Mesenchymal stem cell of Wharton's jelly (primary cell): ENCODE data around the gene MAD2L1BP.

DNA sequence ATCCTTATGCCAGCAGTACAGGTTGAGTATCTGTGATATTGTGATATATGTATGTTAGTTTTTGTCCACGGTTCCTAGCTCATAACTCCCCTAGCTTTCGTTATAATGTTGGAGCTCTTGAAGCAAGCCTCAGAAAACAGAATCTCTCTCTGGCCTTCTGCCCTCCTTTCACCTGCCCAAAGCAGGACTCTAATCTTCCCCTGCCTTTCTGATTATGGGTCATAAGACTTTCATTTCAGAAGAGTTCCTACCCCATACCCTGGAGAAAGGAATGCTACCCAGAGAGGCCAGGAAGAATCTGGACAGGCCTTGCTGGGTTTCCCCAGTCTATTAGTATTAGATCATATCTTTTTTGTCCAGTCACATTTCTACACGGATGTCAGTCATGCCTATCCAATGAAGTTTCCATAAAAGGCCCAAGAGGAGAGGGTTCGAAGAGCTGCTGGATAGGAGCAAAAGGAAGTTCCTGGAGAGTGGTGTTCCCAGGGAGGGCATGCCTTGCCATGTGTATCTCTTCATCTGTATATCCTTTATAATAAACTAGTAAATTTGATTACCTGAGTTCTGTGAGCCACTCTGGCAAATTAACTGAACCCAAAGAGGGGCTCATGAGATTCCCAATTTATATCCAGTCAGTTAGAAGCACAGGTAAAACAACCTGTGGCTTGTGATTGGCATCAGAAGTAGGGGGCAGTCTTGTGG is 3.2 kb downstream of the POLH start:
- CAGE, long polyA plus RNA, result no peak

DNA sequence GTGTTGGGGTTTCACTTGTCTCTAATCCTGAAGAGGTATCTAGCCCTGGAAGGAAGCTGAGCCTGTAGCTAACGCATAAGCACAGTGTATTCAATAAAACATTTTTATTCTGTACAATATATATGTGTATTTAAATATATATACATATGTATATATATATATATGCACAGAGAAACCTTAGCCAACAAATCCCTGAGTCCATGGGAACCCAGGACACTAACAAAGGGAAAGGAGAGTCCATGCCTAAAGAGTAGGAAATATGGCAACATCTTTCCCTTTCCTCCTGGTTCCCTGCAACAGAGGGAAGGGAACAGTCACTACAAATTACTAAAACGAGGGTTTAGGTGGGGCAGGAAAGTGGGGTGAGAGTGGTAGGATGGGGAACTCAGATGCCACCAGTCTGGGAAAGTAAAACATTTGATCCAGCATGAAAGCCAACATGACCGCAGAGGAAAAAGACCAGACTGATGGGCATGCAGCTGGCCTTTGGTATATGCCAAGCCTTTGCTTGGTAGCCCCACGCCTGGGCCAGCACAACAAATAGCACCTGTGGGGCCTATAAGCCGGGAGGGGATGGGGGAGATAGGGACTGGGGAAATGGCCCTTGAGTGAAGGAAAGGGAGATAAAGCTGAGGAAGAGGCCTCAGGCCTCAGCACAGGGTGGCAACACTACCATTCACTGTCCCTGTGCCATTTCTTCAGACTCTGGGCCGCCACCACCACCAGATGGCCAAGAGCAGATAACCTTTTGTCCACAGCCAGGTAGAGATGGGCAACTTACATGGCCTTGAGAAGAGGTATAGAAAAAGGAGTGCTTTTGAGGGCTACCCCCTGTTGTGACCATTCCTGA is 8.4 kb downstream of the GTPBP2 start:
- CAGE, long polyA plus RNA, result no peak

GRCh38 chr6:43635388-43636566 is at the start of gene MAD2L1BP:
Gene MAD2L1BP, plus strand, starts transcription at chr6:43635840.
- CAGE, long polyA plus RNA, result no peak

- CAGE, long polyA plus RNA, result no peak
Measured at GRCh38 chr6:43668689-43669612, 18.6 kb downstream of the MRPS18A start.

DNA sequence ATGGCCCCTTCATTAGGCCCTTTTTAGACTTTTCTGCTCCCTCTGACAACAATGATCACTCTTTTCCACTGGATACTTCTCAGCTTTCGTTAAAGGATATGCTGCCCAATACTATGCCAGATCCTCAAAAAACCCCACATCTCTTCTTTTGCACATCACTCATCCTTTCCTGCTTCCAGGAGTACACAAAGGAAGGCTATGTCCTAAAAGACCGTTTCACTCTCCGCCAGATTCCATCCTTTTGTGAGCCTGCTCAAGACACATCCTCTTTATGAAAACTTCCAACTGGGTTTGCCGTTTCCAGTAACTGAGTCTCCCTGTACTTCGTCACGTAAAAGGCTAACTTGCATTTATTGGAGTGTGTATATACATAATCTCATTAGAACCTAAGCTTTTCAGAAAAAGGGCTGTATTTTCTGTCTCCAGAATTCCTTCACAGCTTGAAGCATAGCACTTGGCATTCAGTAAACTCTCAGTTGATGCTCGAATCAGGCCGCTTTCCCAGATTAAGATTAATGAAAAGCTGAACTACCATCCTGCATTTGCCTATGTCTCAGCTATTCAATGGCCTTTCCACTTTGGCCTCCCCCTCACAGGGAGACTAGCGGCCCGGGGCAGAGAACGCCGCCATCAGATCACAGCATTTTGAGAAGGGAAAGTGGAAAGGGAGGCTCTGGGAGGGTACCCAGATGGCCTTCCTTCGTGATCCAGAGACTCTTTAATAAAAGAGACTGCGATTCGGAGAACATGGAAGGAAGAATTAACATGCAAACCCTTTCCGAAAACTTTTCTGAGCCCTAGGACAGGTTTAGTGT is 779 bp downstream of the MRPS18A start:
- CAGE, long polyA plus RNA, result no peak

- CAGE, long polyA plus RNA, result no peak
Measured at GRCh38 chr6:43702222-43703501, 15.1 kb upstream of the MRPS18A start.

- CAGE, long polyA plus RNA, result no peak
Measured at GRCh38 chr6:43769067-43769571, 892 bp upstream of the VEGFA start.

DNA sequence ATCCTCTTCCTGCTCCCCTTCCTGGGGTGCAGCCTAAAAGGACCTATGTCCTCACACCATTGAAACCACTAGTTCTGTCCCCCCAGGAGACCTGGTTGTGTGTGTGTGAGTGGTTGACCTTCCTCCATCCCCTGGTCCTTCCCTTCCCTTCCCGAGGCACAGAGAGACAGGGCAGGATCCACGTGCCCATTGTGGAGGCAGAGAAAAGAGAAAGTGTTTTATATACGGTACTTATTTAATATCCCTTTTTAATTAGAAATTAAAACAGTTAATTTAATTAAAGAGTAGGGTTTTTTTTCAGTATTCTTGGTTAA is 15.5 kb downstream of the VEGFA start:
- CAGE, long polyA plus RNA, result no peak

- CAGE, long polyA plus RNA, result no peak
Measured at GRCh38 chr6:43812937-43813747, 43.1 kb downstream of the VEGFA start.

DNA sequence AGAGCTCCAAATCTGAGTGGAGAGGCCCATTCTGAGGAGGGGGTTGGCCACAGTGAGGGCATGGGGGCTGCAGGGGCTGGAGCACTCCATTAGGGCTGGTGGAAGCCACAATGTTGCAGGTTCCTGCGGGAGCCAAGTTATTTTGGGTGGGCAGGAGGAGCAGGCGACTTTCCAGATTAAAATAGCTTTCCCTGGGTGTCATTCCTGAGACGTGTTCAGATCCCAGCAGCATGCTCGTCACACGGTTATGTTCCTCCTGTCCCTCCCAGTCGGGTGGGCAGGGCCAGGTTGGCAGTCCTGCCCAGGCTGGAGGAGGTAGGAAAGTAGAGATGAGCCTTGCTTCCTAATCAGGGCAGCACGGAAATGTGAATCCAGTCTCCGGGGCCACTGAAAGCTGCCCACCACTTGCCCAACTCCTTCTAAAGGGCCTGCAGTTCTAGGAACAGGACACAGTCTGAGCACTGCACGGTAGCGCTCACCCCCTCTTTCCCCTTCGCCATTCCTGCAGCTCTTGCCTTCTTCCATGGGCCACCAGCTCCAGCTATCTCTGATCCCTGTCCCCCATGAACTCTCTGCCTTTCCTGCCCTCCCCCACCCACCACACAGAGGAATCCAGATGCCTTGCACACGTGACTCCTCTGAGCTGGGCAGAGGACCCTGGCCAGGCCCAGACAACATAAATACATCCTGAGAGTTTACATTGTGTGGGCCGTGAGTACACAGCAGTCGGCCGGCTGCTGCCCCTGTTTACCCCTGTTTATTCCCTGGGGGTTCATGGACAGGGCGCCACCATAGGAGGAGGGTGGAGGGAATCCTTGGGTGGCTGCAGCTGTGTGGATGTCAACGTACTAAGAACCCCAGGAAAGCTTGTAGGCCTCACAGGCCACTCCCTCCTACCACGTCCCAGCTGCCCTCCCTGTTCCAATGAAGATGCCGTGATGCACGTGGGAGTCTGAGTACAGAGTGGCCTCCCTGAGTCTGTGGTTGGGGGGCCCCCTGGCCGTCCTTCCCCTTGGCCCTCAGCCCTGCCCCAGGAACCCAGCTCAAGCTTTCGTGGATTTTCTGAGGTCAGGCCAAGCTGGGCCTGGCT is 136.7 kb downstream of the MRPL14 start:
- CAGE, long polyA plus RNA, result no peak

GRCh38 chr6:44002357-44003229 is 124.7 kb downstream of the MRPL14 start:
- CAGE, long polyA plus RNA, result no peak

DNA sequence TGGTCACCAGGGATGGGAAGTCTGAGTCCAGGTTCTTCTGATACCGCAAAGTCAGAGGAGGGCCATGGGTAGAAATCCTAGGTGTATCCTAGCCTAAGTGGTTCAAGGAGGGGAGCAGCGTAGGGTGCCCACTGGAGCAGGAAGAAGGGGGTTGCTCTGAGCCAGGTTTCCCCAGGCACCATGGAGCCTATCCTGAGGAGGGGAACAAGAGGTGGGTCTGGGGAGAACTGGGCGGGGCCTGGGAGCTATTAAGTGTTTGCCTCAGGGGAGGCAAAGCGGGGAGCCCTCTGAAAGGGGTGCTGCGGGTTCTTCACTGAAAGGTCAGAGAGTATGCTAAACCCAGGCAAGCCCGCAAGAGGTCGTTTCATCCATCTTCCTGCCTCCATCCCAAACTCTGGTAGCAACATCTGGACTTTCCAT is 89.1 kb downstream of the MRPL14 start:
- CAGE, long polyA plus RNA, result no peak

- CAGE, long polyA plus RNA, result no peak
Measured at GRCh38 chr6:44042834-44043422, 84.3 kb downstream of the MRPL14 start.

DNA sequence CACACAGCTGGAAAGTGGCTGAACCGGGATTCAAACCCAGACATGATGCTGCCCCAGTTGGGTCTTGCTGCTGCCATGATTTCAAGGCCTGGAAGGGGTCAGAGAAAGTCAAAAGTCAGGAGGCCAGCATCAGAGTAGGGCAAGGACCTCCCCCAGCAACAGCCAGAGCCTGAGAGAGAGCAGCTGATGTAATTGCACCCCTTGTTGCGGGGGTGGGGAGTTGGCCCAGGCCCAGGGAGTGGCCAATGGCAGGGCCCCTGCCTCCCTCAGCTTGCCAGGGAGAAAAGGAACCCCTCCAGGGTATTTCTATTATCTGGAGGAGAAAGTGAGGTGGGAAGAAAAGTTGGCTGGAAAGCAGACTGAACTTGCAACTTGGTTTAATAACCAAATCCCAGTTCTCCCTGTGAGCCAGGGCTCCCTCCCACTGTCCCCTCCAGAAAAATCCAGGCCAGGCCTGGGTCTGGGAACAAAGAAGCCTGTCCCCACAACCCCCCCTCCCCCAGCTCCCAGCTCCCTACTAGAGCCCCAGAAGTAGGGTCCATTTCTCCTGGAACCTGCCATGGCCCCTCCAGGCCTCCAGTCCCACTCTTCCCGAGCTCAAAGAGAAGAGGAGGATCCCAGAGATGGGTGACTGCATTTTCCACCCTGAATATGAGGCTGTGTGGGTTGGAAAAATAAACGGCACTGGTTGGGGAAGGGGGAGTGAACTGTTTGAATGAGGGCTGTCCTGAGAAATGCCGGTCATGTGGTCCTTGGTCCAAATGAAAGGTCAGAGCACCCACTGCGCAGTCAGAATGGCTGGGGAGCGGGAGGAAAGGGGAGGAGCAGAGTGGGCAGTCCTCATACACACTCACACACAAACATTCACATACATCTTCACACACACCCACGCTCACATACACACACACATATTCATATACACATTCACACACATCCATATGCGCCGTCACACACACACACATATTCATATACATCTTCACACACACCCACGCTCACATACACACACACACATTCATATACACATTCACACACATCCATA is 83.3 kb downstream of the MRPL14 start:
- CAGE, long polyA plus RNA, result no peak

GRCh38 chr6:44053980-44054560 is 73.2 kb downstream of the MRPL14 start:
- CAGE, long polyA plus RNA, result no peak

- CAGE, long polyA plus RNA, result no peak
Measured at GRCh38 chr6:44073168-44073702, 54.0 kb downstream of the MRPL14 start.

- CAGE, long polyA plus RNA, result no peak
Measured at GRCh38 chr6:44104379-44105213, 22.7 kb downstream of the MRPL14 start.

DNA sequence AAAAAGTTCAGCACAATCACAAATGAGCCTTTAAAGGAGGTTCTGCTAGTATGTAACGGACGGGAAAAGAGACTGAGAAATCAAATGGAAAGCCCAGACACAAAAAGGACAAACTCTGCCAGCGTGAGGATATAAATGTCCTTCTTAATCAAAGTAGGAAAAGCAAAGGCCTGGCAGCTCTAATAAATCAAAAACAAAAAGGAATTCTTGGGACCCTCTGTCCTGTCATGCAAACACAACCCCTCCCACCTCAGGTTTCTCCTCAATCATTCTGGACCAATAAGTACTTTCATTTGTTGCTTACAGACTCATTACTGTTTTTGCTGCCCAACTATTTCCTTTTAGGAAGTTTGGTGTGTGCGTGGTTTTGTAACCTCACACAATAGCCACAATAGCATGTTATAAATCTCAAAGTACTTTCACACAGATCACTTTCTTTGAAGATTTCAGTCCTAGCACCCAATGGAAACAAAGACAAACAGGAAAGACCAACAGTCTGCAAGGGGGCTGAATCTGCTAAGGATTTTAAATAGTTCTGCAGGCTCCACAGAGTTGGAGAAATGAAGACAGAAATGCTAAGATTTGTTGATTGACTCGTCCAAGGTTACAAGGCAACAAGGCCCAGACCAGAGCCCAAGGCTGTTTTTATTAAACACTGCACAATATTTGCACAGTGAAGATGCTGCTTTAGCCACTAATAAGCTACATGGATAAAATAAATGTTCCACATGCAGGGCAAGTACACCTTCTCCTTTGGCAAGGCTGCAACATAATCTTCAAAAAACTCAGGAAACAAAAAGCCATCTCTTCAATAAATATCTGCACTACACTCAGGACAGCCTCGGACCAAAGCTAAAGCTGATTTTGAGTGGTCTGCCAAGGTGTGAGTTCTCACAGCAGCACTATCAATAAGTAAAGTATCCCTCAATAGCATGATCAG is 4.3 kb downstream of the MRPL14 start:
- CAGE, long polyA plus RNA, result no peak

- CAGE, long polyA plus RNA, result start-site peak on the plus strand at chr6:44126868-44126994, 32 and 27 reads in 2 replicates
Measured at GRCh38 chr6:44126037-44127155, 856 bp downstream of the MRPL14 start.

DNA sequence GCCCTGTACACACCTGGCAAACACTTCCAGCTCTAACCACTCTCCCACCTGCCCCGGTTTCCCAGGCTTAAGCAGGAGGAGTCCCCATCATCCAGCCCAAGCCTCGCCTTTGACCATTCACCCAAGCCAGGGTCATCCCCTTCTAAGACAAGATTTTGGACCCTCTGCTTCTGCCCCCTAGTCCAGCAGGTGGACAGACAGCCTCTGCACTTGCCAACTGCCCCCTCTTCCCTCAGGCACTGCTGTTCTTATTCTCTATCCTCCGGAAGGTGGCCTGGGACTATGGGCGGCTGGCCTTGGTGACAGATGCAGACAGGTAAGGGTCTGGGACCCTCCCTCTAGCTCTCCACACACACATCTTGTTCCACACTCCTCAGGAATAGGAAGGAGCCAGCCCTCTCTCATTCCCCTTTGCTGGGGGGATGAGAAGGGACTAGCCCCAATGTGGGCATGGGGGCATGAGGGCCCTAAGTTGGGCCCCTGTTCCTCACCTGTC is 7.5 kb downstream of the TMEM63B start:
- CAGE, long polyA plus RNA, result no peak